Pulmonary lymph node (tissue), 1 donor: ENCODE measurements around the genes CNGA4, DNHD1 and PPFIBP2.

DNA sequence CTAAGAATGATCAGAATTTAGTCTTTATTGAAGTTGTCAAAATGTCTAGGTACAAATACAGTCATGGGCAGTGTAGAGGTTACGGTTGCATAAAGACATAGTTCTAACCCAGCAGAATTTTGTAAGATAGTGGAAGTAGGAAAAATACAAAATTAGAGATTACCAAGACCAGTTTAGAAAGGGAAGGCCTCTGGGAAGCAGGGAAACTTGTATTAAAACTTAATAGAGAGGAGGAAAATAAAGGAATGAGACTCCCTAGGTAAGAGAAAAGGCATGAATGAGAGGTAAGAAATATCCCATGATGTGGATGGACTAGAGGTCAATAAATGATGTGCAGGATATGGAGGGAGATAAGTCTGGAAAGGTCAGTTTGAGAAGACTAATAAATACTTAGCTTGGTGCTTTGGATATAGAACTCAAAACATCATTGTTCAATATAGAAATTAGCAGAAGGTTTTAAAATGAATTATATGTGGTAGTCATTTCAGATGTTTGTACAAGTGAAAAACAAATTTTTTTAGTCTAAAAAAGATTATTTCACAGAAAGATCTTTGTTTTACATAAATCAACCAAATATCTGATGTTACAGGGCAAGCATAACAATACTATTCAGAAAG lies 309 bp upstream of the OR52D1 start:
- PRO-cap, result no peak

DNA sequence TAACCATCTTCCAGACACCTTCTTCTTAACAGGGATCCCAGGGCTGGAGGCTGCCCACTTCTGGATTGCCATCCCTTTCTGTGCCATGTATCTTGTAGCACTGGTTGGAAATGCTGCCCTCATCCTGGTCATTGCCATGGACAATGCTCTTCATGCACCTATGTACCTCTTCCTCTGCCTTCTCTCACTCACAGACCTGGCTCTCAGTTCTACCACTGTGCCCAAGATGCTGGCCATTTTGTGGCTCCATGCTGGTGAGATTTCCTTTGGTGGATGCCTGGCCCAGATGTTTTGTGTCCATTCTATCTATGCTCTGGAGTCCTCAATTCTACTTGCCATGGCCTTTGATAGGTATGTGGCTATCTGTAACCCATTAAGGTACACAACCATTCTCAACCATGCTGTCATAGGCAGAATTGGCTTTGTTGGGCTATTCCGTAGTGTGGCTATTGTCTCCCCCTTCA lies 277 bp downstream of the OR52D1 start:
- PRO-cap, result no peak

DNA sequence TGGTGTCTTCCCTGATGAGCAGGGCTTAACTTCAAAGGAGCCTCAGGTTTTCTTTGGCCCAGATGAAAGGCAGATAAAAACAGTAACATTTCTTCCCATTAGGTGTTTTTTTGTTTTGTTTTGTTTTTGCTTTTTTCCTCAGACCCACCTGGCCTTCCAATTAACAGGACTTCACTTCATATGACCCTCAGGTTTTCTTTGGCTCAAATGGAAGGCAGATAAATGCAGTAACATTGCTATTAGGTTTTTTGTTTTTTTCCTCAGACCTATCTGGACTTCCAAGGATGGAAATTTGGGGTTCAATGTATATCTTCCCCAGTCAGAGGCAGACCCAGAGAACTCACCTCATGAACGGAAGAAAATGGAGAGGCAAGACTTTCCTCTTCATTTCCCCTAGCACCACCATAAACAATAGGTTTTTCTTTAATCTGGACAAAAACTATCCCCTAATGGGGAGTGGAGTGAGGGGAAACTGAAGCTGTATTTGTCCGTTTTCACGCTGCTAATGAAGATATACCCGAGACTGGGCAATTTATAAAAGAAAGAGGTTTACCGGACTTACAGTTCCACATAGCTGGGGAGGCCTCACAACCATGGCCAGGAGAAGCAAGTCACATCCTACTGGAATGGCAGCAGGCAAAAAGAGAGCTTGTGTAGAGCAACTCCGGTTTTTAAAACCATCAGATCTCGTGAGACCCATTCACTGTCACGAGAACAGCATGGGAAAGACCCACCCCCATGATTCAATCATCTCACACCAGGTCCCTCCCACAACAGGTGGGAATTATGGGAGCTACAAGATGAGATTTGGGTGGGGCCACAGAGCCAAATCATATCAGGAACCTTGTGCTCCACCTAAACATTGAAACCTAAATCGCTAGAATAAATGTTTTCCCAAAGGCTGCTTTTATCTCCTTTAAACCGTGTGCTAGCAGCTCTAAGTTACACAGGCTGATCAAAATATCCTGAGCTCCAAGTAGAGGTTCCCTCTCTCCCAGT lies 4.5 kb downstream of the UBQLN3 start:
- PRO-cap, result no peak

GRCh38 chr11:6185188-6185435 lies 13.9 kb upstream of the OR52W1 start:
- PRO-cap, result no peak

DNA sequence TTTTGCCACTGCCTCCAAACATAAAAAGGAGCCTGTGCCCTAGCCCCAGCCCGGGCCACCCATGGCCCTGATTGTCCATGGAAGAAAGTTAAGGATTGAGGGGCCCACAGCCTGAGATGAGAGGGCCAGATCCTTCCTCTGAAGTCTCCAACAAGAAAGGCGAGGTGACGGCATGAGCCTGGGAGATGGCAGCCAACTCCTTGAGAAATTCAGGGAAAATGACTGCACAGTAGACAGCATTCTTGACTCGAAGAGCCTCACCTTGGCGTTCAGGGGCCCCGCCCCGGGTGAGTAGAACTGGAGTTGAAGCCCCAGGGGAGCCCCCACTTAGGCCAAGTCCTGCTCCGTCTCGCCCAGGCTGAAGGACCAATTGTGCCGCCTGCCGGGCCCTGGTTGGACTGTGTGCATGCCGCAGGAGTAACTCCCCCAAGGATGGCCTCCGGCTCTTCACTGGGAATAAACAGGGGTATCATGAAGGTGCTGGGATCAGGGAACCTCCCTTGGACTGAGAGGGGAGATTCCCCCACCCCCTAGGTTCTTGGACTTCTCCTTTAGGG lies 6.1 kb downstream of the C11orf42 start:
- PRO-cap, result no peak

- PRO-cap, result no peak
These were observed at the start of gene CNGA4 for GRCh38 chr11:6238750-6239290. Gene CNGA4, plus strand, starts transcription at chr11:6239089.

DNA sequence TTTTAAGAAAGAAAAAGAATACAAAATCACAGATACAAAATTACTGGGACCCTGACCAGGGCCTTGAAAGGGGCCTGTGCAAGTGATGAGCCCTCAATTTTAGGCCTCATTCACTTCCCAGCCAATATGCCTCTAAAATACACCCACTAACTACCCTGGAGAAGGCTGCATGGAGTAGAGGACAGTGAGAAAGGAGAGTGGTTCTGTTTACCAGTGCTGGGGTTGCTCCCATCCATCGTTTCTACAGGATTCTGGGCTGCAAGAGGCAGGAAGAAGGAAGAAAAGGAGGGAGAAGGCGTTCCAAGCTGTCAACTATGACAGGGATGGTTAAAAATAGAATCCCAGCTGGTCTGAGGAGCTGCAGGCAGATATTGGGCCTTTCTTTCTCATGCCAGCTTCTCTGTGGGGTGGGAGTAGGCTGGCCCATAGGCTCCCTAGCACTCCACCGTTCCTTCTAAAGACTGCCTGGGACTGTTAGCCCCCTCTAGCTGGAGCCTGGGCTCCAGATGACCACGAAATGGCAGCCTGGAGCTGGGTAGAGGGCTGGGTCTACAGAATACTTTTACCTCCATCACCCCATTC lies 13.5 kb downstream of the CCKBR start:
- PRO-cap, result no peak

- PRO-cap, result unidirectional peak, plus-strand start at chr11:6469337
These were observed 4.8 kb downstream of the TRIM3 start for GRCh38 chr11:6468874-6469451.

DNA sequence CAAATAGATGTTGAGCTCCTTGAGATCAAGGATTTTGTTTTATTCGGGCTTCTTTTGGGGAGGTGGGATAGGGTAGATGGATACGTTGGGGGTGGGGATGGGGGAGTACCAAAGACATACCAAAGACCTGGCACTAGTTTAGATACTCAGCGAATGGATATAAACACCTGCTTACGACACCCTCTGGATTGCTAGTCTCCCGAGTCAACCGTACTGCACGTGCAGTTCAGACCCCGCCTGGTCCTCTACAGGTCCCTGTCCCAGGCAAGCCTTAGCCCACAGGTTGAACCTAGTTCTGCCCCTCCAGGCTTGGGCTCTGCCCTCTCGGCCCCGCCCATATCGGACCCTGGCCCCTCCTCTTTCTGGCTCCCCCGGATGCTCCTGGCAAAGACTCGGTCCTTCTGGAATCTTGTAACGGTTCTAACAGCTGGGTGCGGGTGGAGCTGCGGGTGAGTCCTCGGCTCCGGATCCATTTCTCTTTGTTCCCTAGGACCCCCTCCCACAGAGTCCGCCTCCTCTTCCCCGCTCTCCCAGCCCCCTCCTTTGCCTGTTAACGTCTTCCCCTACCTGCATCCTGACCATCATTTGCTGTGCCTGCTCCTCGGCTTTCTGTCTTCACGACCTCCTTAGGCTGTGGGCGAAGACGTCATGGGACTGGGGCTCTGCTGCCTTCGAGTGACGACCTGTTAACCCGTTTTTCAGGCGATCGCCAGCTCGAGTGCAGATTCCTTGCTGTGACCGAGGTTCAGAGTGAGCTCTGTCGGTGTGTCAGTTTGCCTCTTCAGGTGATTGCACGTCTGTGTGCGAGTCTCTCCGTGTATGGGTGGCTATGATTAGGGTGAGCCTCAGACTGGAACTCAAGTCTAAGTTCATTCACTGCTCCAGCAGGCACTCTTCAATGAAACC lies at the start of gene DNHD1:
DNHD1 (plus strand) TSS at position 398 of the 906 bp plus-strand sequence.
- PRO-cap, result unidirectional peak, plus-strand start at position 414 of the sequence

DNA sequence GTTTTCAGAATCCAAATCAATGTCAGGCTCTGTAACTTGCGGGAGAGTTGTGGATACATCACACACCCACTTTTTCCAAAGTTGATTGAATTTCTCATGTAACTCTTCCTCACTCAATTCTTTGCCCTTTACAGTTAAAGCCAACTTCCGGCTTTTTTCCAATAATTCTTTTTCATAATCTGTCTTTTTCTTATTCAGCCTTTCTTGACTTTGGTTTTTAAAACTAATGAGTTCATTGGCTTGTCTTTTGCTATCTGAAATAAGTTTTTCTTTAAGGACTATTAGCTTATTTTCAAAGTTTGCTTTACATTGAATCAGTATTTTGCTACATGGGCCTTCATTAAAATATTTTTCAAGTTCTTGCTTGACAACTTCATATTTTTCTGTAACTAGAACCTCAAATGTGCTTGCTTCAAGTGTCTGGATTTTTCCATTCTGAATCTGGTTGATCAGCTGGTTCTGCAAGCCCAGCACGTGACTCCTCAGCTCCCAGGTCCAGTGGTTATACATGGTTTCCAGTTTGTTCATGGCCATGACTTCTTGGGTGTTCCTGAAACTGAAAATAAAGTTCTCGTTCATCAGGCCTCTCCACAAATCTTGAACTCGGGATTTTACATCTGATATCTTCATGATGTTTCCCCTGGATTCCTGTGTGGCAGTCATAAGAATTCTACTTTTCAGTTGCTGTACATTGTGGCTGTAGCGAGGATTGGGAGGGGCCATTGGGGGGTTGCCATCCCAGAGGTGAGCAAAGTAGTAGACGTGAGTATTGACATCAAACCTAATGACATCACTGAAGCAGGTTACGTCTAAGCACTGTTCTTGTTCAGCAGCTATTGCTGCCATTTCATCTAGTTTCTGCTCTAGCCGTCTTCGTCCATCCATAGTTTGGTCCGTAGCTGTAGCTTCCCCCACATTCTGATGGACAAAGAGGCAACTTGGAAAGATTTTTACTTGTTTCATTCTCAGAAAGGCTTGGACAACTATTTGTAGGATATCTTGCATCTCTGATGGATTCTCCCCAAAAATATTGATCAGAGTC lies 33.3 kb upstream of the MRPL17 start:
- PRO-cap, result no peak

- PRO-cap, result bidirectional peak, plus-strand start at chr11:7513999, minus-strand start at chr11:7513640
These were observed at the start of gene PPFIBP2 for GRCh38 chr11:7513443-7514182. Gene PPFIBP2, plus strand, starts transcription at chr11:7513999.

GRCh38 chr11:7525424-7525848 lies 11.6 kb downstream of the PPFIBP2 start:
- PRO-cap, result no peak

- PRO-cap, result no peak
These were observed 30.1 kb downstream of the CYB5R2 start for GRCh38 chr11:7643091-7643735.

DNA sequence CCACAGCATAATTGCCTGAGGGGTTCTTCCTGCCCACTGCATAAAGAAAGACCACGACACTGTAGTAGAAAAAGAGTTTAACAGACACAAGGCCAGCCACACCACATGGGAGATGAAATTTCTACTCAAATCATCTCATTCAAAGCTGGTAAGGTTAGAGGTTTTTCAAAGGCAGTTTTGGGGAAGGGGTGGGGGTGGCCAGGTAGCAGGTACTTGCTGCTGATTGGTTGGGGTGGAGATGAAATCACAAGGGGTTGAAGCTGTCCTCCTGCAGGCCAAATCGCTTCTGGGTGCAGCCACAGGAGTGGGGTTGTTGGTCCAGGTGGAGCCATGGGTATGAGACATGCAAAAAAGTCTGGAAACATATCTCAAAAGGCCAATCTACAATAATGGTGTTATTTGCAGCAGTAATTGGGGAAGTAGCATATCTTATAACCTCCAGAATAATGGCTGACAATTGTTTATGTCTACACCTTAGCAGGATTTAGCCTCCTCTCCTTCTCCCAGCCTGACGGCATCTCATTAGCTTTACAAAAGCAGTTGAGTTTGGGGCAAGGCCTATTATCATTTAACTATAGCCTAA lies 4.8 kb upstream of the NLRP10 start:
- PRO-cap, result no peak

- PRO-cap, result no peak
These were observed 29.7 kb downstream of the LMO1 start for GRCh38 chr11:8233973-8234365.

DNA sequence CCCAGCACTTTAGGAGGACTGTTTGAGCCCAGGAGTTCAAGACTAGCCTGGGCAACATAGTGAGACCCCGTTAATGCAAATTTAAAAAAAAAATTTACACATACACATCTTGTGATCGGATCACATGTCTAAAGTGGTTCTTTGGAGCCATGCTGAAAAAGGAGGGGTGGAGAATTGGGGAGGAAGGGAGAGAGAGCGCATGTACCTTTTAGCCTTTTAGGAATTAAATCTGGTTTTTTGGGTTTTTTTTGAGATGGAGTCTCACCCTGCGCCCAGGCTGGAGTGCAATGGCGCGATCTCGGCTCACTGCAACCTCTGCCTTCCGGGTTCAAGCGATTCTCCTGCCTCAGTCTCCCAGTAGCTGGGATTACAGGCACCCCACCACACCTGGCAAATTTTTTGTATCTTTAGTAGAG lies 9.2 kb downstream of the RPL27A start:
- PRO-cap, result no peak

DNA sequence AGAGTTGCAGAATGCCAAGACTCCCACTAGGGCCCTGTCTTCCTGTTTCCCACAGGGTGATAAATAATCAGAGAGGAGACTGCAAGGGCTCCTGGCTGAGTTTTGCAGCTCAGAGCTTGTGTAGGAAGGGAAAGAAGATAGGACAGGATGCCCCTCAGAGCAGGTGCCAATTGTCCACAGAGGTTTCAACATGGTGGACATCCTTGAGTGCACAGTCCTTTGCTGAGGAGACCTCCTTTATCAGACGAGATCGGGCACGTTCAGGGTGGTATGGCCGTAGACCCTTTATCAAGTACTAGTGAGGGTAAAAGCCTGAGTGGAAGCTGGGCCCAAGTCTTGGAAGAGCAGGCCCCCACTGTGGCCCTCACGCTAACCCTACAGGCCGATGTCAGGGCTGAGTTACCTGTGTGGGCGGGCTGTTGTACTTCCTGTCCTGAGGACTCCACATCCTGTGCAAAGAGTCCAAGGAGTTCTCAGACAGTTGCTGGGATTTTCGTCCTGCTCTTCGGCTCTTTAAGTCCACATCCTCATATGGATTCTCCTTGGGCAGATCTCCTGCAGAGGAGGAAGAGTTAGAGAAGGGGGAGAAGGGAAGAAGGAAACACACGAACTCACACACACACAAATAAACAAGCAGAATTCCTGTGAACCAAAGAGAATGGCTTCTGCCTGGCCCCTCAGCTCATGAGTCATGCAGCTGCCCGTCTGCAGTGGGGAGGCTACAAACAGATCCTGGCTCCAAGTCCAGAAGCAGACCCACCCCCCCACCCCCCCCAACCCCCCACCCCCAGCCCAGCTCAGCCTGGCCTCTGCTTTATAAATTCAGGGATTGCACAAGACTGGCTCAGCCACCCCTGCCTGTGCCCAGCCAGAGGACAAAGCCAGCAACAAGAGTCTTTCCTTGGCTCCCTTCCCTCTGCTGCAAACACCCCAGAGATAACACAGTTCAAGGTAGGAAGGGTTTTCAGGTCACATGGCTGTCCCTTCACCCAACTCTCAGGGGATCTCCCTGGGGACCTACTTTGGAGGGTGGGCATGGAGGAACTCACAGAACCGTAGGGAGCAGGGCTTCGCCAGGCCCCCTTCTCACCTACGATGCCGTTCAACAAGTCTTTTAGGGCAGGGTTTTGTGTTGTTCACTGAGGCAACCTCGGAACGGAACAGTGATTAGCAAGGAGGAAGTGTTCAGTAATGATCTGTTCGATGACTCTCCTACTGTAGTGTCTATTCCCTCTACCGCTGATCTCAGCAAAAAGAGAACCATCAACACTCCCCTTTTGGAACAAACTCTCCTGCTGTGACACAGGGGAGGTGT lies 35.2 kb downstream of the RPL27A start:
- PRO-cap, result bidirectional peak, plus-strand start at position 847 of the sequence, minus-strand start at position 691 of the sequence

DNA sequence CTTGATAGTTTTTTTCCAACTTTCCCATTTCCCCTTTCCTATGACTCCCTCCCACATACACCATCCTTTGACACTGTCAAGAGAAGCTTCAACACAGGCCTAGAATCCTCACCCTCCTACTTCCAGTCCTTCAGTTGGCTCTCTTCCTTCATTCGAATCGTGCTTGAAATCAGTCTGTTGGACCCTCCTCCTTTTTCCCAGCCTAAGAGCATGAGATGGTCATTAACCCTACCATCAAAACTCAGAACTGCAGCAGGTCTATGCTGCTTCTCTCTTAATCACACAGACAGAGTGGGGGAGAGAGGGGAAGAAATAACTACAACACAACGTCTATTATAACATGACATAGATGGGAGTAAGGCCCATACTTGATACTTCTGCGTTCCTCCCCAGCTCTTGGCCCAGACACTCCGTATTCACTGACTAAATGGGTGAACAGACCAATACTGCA lies 5.0 kb downstream of the DENND2B start:
- PRO-cap, result no peak

DNA sequence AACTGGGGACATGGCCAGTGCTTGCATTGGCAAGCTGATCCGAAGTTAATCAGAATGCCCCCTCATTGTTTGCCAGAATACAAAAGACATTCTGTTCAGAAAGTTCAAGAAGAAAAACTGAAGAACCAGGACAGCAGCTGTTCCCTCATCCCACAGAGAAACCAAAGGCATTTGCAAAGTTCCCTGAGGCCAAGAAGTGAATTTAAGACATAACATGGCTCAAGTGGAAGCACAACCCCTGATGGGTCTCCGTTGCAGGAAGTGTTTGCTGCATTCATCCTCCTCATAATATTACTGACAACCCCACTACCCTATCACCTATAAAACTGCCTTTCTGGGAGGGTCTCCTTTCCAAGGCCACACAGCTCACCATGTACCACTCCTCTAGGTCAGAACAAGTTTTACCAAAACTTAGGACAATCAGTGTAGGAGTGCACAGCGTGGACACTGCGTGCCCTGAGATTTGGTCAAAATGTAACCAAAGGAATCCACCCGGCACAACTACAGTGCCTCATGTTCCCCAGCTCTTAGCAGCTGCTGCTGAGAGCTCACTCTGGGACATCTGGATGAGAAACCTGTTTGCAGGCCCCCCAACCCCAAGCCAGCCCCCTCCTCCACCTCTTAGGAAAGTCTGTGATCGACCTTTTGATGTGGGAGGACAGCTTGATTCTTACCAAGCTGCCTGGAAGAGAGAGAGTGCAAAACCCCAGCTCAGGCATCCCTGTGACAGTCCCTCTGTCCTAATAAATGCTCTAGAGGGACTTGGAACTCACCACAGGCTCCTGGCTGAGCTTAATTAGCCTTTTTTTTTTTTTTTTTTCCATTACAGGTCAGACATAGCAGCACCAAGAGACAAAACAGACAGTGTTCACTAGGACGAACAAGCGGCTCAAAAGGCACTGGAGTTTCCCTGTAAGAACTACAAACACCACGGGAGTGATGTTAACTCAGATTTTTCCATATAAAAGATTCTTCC lies 938 bp downstream of the DENND2B start:
- PRO-cap, result no peak

DNA sequence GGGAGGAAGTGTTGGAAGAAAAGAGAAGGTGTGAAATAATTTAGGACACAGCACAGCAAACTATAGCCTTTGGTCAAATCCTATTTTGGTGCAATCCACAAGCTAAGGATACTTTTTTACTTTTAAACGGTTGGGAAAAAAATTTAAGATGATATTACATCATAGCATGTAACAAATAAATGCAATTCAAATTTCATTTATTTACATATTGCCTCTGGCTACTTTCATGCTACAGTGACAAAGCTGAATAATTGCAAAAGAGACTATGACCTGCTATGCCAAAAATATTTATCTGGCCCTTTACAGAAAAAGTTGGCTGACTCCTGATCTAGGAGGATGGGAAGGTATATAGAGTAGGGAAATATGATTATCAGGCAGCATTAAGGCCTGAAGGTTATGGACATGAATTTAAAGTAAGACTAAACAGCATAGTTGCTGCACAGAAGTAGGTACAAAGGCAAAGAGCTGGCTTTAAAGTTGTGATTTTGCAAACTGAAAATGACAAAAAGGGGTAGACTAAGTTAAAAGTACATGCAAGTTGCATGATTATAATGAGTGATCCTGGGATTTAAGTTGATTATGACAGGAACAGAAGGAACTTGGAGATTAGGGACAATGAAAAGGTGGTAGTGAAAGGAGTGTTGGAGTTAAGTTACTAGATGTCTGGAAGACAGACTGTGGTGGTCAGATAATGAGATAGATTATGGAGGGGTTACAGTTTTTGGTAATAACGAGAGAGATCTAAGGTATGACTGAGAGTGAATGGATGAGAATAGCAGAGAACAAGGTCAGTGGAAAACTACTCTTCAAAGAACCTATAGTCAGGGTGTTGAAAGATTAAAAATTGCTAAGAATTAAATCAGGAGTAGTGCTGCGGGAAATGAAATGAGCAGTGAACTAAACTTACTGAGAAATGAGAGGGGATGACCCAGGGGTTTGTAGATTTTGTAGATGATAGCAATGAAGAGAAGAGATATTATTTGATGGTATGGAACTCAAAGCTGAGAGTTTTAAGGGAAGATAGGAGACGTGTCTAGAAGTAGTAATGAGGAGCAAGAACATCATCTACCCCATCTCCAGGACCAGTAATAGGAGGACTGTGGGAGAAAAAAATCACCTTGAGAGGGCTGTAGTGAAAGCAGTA lies 7.6 kb upstream of the TMEM9B start:
- PRO-cap, result no peak